Adrenal gland (tissue), 7 donors: ENCODE data around the genes ATG9B and ABCB8.

DNA sequence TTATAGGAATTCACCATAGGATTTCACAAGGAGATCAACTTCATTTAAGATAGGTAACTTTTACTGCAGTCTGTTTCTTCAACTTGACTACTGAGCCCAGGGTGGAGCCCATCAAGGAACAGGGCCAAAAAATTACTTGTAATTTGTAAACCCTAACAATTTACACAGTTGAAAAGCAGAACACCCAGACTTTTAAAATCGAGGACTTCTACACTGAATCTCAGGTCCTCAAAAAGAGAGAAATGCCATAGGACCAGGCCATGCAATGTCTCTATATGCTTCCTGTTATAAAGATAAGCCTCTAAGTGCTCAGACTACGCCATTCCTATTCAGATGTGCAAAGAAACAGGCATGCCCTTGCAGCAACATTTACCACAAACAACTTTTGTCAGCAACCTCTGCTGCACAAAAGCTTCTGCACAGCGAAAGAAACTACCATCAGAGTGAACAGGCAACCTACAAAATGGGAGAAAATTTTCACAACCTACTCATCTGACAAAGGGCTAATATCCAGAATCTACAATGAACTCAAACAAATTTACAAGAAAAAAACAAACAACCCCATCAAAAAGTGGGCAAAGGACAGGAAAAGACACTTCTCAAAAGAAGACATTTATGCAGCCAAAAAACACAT, 10.5 kb upstream of the GIMAP4 start:
- PRO-cap, 3 experiments, result no peak in any of the 3 experiments
- RAMPAGE, long total RNA, 4 experiments, result no peak in any of the 4 experiments
- RRBS, result no CpG with 5 or more reads among the region's 3 CpGs

GRCh38 chr7:150626411-150626933, 5.7 kb downstream of the GIMAP6 start:
- PRO-cap, 3 experiments, result no peak in any of the 3 experiments
- RAMPAGE, long total RNA, 4 experiments, result no peak in any of the 4 experiments
- RRBS, result no CpG with 5 or more reads among the region's 7 CpGs

- PRO-cap, 3 experiments, result no peak in any of the 3 experiments
- RAMPAGE, long total RNA, 4 experiments, result no peak in any of the 4 experiments
- RRBS, result no CpG with 5 or more reads among the region's 14 CpGs
These were observed 5.6 kb downstream of the GIMAP1 start for GRCh38 chr7:150721923-150722420.

DNA sequence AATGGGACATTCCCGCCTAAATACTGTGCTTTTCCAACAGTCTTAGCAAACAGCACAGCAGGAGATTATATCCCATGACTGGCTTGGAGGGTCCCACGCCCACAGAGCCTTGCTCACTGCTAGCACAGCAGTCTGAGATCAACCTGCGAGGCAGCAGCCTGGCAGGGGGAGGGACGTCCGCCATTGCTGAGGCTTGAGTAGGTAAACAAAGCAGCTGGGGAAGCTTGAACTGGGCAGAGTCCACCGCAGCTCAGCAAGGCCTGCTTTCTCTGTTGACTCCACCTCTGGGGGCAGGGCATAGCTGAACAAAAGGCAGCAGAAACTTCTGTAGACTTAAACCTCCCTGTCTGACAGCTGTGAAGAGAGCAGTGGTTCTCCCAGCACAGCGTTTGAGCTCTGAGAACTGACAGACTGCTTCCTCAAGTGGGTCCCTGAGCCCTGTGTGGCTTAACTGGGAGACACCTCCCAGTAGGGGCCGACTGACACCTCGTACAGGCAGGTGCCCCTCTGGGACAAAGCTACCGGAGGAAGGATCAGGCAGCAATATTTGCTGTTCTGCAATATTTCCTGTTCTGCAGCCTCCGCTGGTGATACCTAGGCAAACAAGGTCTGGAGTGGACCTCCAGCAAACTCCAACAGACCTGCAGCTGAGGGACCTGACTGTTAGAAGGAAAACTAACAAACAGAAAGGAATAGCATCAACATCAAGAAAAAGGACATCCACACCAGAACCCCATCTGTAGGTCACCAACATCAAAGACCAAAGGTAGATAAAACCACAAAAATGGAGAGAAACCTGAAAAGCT, 7.4 kb downstream of the TMEM176A start:
- PRO-cap, 3 experiments, result no peak in any of the 3 experiments
- RAMPAGE, long total RNA, 4 experiments, result no peak in any of the 4 experiments
- RRBS, result no CpG with 5 or more reads among the region's 11 CpGs

GRCh38 chr7:150876709-150877932, 24.8 kb downstream of the AOC1 start:
- PRO-cap, 3 experiments, result peak in 1 of 3 experiments; most common minus-strand start chr7:150877130 (in 1)
- RAMPAGE, long total RNA, 4 experiments, result no peak in any of the 4 experiments
- RRBS, result no CpG with 5 or more reads among the region's 26 CpGs

- PRO-cap, 3 experiments, result peak in 1 of 3 experiments; most common plus-strand start chr7:150947523 (in 1)
- RAMPAGE, long total RNA, 4 experiments, result no peak in any of the 4 experiments
- RRBS, result 18% methylated on average over 2 of the region's 27 CpGs
These were observed 31.0 kb downstream of the KCNH2 start for GRCh38 chr7:150947079-150947627.

- PRO-cap, 3 experiments, result no peak in any of the 3 experiments
- RAMPAGE, long total RNA, 4 experiments, result no peak in any of the 4 experiments
- RRBS, result no CpG with 5 or more reads among the region's 17 CpGs
These were observed 28.4 kb downstream of the KCNH2 start for GRCh38 chr7:150949559-150950292.

DNA sequence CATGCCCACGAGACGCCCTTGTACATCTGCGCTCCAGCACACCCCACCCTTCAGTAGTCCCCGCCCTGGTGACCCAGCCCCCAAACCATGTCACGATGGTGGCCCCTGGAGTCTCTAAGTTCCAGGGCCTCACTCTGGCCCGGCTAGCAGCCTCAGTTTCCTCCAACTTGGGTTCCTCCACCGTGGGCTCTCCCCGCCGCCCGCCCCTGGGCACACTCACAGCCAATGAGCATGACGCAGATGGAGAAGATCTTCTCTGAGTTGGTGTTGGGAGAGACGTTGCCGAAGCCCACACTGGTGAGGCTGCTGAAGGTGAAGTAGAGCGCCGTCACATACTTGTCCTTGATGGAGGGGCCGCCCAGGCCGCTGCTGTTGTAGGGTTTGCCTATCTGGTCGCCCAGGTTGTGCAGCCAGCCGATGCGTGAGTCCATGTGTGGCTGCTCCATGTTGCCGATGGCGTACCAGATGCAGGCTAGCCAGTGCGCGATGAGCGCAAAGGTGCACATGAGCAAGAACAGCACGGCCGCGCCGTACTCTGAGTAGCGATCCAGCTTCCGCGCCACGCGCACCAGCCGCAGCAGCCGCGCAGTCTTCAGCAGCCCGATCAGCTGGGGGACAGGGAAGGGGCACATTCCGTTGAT, 26.8 kb downstream of the KCNH2 start:
- PRO-cap, 3 experiments, result no peak in any of the 3 experiments
- RAMPAGE, long total RNA, 4 experiments, result no peak in any of the 4 experiments
- RRBS, result no CpG with 5 or more reads among the region's 39 CpGs

DNA sequence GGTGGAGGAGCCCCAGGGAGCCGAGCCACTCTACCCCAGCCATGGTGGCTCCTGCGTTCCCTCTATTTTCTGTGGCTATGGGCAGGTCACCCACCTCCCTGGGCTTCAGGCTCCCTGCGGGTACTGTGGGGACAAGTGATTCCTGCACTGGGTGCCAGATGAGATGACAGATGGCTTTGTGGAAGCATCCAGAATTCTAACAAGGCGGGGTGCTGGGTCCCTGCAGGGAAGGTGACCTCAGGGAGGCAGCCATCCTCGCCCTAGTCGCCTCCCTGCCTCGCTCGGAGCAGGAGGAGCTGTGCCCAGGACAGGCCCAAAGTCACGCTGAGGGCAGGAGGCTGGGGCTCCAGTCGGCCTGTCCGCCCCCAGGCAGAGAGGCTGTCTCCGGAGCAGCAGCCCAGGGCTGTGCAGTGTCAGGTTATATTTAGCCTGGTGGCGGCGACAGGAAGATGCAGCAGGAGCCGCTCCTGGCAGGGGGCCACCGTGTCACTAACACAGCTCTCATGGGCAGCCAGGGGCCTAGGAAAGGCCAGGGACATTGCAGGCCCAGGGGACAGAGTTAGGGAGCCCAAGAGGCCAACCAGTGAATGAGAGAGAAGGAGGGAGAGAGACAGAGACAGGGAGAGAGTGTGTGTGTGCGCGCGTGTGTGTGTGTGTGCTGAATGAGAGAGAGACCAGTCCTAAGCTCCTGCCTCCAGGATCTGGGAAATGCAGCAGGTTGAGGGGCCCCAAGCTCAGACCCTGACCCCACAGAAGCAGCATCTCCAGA, 13.5 kb downstream of the KCNH2 start:
- PRO-cap, 3 experiments, result no peak in any of the 3 experiments
- RAMPAGE, long total RNA, 4 experiments, result no peak in any of the 4 experiments
- RRBS, result no CpG with 5 or more reads among the region's 19 CpGs

GRCh38 chr7:150974386-150975456, 3.4 kb downstream of the KCNH2 start:
- PRO-cap, 3 experiments, result peak in 3 of 3 experiments; most common plus-strand start chr7:150974742 (in 2)
- RAMPAGE, long total RNA, 4 experiments, result no peak in any of the 4 experiments
- RRBS, result 2% methylated on average over 25 of the region's 92 CpGs

GRCh38 chr7:151024131-151024648, at the start of gene ATG9B:
ATG9B (minus strand) TSS chr7:151024494.
- PRO-cap, 3 experiments, result no peak in any of the 3 experiments
- RAMPAGE, long total RNA, 4 experiments, result no peak in any of the 4 experiments
- RRBS, result 87% methylated on average over 3 of the region's 9 CpGs

DNA sequence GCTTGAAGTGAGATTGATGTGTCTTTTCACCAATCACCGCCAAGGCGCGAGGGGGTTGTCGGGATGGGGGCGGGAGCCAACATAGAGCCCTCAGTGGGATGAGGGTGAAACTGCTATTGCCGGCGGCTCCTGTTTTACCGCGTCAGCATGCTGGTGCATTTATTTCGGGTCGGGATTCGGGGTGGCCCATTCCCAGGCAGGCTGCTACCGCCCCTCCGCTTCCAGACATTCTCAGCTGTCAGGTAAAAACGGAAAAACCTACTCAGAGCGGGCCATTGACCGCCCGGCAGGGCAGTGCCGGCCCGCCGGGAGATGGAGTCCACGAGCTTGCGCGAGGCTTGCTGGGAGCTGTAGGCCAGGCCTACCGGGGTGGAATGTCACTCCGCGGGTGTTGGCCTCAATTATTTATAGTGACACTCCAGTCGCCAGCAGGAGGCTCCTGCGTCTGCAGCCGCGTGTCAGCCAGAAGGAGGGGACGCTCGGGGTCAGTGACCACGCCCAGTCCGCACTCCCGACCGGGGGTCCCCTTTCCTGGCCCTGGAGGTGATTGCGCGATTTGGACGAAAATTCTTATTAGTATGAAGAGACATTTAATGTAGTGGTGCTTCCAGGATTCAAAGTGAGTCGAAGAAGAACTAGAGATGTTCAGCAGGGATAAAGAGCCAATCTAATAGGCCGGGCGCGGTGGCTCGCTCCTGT, at the start of gene ABCB8:
Gene ABCB8 (plus strand): TSS at position 82 of the 699 bp plus-strand sequence.
- PRO-cap, 3 experiments, result peak in 3 of 3 experiments; most common plus-strand start position 84 of the sequence (in 3); most common minus-strand start position 314 of the sequence (in 1)
- RAMPAGE, long total RNA, 4 experiments, result start-site peak on the plus strand in 3 of 4 experiments, centred at positions 79 to 93 of the sequence, 53 to 245 reads per replicate
- RRBS, result 1% methylated on average over 5 of the region's 45 CpGs

- PRO-cap, 3 experiments, result no peak in any of the 3 experiments
- RAMPAGE, long total RNA, 4 experiments, result no peak in any of the 4 experiments
- RRBS, result 74% methylated on average over 3 of the region's 11 CpGs
These were observed 4.5 kb downstream of the ABCB8 start for GRCh38 chr7:151032667-151033295.

- PRO-cap, 3 experiments, result peak in 3 of 3 experiments; most common plus-strand start chr7:151039446 (in 1); most common minus-strand start chr7:151039314 (in 3)
- RAMPAGE, long total RNA, 4 experiments, result no peak in any of the 4 experiments
- RRBS, result no CpG with 5 or more reads among the region's 10 CpGs
These were observed 9.2 kb upstream of the ASIC3 start for GRCh38 chr7:151038894-151039725.

GRCh38 chr7:151075768-151076808, 4.5 kb downstream of the FASTK start:
- PRO-cap, 3 experiments, result no peak in any of the 3 experiments
- RAMPAGE, long total RNA, 4 experiments, result no peak in any of the 4 experiments
- RRBS, result 55% methylated on average over 3 of the region's 30 CpGs

GRCh38 chr7:151118060-151118871, 32.0 kb downstream of the AGAP3 start:
- PRO-cap, 3 experiments, result no peak in any of the 3 experiments
- RAMPAGE, long total RNA, 4 experiments, result no peak in any of the 4 experiments
- RRBS, result no CpG with 5 or more reads among the region's 38 CpGs

DNA sequence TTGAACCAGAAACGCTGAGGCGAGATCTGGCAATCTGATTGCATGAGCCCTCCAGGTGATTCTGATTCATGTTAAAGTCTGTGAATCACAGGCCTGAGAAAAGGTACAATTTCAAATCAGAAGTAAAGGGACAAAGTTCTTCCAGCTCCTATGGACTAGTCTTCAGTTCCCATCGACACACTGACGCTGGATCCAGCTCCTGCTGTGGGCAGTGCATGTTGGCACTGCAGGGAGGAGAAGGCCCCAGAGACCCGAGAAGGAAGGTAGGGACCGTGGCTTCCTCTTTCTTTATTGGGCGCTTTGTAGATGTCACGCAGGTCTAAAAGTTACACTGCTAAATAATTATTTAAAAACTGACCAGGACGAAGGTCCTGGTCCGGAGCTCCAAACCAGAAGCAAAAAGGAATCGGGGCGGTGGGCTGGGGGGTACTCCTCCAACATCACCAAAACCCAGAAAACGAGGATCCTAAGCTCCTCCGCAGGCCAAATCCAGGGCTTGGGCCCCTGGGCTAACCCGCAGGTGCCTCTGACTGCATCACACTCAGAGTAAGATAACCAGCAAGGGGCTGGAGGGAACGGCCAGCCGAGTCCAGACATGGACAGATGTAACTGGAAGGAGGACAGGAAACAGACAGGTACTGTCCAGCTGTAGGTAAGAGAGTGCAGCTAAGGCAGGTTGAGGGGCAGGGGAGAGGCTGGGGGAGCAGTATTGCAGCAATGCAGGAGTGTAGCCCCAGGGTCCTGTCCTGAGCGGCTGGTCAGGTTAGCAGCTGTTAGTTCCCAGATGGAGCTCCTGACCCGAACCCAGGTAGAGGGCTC, 3.2 kb upstream of the H2BK1 start:
- PRO-cap, 3 experiments, result no peak in any of the 3 experiments
- RAMPAGE, long total RNA, 4 experiments, result no peak in any of the 4 experiments
- RRBS, result no CpG with 5 or more reads among the region's 19 CpGs

- PRO-cap, 3 experiments, result peak in 3 of 3 experiments; most common plus-strand start chr7:151233306 (in 1); most common minus-strand start chr7:151233234 (in 3)
- RAMPAGE, long total RNA, 4 experiments, result start-site peak on the minus strand in 2 of 4 experiments, at chr7:151233225-151233281 at its widest, 9 to 11 reads per replicate
- RRBS, result 6% methylated on average over 12 of the region's 71 CpGs
These were observed 775 bp downstream of the CHPF2 start for GRCh38 chr7:151232643-151233873.

- PRO-cap, 3 experiments, result no peak in any of the 3 experiments
- RAMPAGE, long total RNA, 4 experiments, result no peak in any of the 4 experiments
- RRBS, result no CpG with 5 or more reads among the region's 26 CpGs
These were observed 7.5 kb downstream of the CHPF2 start for GRCh38 chr7:151239359-151240628.

GRCh38 chr7:151249688-151250131, 1.2 kb upstream of the SMARCD3 start:
- PRO-cap, 3 experiments, result peak in 3 of 3 experiments; most common plus-strand start chr7:151249927 (in 1); most common minus-strand start chr7:151249828 (in 2)
- RAMPAGE, long total RNA, 4 experiments, result no peak in any of the 4 experiments
- RRBS, result no CpG with 5 or more reads among the region's 6 CpGs